Epithelial cell of prostate (primary cell): Measurements from ENCODE around the genes CCDC92B and HASPIN.

GRCh38 chr17:2392126-2393035 lies 8.5 kb downstream of the MNT start:
- RRBS, result under 1% methylated on average over 40 of the region's 73 CpGs

DNA sequence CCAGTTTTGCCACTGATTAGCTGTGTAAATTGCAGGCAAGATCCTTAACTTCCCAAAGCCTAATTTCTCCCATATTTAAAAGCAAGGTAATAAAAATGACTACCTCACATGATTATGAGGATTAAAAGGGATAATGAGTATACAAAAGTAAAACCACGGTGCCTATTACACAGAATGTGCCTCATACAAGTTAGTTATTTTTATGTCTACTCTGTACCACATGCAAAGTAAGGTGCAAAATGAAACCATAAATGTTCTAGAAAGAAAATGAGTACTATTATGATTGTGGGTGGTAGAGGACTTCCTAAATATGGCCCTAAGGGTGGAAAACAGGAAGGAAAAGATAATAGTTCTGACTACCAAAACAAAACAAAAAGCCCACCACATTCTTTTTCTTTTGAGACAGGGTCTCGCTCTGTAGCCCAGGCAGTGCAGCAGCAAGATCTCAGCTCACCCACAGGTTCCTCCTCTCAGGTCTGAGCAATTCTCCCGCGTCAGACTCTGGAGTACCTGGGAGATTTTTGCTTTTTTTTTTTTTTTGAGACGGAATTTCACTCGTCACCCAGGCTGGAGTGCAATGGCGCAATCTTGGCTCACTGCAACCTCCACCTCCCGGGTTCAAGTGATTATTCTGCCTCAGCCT lies 21.4 kb upstream of the PAFAH1B1 start:
- RRBS, result no CpG with 5 or more reads among the region's 8 CpGs

GRCh38 chr17:2669752-2670395 lies 41.7 kb downstream of the CLUH start:
- RRBS, result no CpG with 5 or more reads among the region's 6 CpGs

- RRBS, result no CpG with 5 or more reads among the region's 7 CpGs
Measured at GRCh38 chr17:2686803-2687272, 24.7 kb downstream of the CLUH start.

- RRBS, result 53% methylated on average over 7 of the region's 23 CpGs
Measured at GRCh38 chr17:2706931-2707614, 4.5 kb downstream of the CLUH start.

DNA sequence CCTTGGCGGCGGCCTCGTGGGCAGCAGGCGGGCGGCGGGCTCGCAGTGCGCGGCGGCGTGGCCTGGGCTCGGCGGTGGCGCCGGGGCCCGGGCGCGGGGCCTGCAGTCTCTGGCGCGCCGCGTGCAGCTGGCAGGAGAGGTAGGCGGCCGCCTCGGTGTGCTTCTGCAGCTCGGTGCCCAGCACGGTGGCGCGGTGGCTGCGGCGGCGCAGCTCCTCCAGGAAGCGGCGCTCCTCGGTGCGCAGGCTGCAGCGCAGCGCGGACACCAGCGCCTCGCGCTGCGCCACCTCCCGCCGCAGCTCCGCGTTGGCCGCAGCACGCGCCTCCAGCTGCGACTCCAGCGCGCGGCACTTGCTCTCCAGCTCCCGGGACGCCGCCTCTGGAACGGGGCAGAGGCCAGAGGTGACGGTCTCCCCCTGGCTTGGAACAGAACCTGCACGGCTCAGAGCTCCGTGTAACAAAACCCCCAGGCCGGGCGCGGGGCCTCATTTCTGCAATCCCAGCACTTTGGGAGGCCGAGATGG lies 13.1 kb upstream of the CLUH start:
- RRBS, result 4% methylated on average over 7 of the region's 65 CpGs

- RRBS, result 3% methylated on average over 36 of the region's 99 CpGs
Measured at GRCh38 chr17:2749294-2750377, at the start of gene CCDC92B. CCDC92B (minus strand) TSS chr17:2749652.

DNA sequence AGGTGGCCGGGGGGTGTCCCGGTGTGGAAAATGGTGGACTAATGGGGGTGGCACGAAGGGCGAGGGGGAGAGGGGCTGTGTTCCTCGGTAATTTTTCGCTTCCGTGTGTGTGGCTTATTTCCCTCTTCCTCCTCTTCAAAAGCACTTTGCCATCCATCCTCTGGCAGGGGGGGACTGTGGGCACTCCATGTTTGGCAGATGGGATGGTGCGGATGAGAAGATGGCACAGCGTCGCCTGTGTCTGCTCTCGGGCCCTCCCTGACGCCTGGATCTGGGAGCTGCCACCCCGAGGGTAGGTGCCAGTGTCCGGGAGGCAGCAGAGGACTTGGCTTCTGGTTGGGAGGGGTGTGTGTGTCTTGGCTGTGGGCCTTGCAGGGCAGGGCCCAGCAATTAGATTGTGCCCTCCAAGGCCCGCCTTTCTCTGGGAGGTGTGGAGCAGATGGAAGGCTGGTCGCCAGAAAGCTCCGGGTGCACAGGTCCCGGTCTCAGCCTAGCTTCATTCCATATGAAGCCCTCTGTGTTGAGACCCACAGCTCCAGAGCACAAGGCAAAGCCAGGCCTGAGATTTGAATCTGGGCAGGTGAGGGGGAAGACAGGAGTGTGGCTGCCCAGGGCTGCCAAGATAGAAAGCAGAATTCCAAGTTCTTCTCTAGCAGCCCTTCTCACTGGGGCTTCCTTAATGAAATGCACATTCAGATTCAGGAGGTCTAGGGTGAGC lies 1.4 kb downstream of the RAP1GAP2 start:
- RRBS, result no CpG with 5 or more reads among the region's 18 CpGs

GRCh38 chr17:2800233-2800834 lies 4.1 kb downstream of the RAP1GAP2 start:
- RRBS, result 81% methylated on average over 6 of the region's 13 CpGs

DNA sequence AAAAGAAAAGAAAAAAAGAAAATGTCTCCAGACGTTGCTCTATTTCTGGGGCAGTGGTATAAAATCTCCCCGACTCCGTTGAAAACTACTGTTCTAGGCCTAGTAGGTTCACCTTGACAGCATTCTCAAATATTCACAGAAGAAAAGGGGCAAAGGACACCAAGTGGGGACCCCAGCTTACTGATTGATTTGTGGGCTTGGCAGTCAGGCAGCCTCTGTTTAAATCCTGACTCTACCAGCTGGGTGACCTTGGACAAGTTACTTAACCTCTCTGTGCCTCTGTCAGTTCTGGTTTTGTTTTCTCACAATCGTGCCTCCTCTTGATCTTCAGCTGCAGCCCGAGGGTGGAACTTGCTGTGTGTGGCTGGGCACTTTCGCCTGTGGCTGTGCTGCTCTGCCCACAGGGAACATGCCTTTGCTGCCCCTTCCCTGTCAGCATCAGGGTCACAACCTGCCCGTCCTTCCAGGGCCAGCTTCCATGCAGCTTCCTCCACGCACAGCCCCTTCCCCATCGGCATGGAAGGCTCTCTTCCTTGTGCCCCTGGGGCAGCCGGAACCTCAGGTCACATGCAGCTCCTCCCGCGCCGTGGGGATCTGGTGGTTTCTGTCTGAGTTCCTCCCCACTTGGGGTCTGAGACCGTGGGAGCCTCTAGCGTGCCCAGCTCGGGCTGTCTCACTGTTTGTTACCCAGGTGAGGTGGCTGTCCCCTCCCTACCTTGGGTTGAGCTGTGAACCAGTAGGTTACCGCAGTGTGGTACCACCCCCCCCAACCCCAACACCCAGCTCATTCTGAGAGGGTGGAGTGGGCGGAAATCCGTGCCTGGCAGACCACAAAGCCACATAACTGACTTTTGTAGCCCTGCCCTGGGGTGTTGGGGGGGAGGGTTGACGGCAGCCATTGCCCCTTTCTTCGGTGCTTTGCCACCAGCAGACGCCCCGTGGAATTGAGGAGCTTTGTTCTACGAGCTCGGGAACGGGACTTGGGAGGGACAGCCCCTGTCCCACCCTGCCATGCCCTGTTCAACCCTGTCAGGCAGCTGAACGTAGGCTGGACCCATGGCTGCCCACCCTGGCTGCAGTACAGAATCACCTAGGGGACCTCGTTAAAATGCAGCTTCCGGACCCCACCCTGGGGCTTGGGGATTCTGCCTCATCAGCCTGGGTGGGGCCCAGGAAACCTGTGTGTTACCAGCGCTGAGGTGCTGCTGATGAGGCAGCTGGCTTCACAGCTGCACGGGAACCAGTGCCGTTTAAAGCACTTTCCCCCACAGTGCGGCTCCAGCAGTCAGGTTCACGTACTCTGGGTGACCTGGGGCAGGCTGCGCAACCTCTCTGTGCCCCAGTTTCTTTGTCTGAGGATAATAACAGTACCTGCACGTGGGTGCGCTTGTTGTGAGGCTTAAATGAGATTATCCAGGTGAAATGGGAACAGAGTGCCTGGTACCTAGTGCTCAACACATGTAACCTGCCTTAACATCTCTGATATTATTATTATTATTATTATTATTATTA lies 18.3 kb downstream of the RAP1GAP2 start:
- RRBS, result no CpG with 5 or more reads among the region's 37 CpGs

DNA sequence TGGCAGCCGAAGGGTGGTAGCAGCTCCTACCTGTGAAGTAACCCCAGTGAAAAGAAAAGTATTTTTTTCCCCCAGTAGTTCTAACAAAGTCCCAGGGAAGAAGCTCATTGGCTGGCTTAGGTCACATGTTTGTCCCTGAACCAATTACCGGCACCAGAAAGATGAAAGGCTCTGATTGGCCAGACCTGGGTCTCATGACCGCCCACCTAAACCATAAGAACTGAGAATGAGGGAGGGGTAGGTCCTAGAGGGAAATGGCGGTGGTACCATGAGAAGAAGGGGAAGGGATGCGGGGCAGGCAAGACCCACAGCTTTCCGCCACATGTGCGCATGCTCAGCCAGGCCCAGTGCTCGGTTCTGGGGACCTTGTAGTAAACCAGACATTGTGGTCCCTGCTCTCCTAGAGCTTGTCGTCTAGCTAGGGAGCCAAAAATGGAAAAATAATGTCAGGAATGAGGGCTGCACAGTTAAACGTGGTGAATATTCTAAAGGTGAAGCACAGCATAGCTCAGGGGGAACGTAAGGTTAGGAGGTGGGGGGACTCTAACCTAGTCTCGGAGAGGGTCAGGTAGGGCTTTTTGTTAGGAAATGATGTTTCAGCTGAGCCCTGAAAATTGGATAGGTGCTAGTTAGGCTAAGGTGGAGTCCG lies 110.9 kb downstream of the RAP1GAP2 start:
- RRBS, result no CpG with 5 or more reads among the region's 13 CpGs

DNA sequence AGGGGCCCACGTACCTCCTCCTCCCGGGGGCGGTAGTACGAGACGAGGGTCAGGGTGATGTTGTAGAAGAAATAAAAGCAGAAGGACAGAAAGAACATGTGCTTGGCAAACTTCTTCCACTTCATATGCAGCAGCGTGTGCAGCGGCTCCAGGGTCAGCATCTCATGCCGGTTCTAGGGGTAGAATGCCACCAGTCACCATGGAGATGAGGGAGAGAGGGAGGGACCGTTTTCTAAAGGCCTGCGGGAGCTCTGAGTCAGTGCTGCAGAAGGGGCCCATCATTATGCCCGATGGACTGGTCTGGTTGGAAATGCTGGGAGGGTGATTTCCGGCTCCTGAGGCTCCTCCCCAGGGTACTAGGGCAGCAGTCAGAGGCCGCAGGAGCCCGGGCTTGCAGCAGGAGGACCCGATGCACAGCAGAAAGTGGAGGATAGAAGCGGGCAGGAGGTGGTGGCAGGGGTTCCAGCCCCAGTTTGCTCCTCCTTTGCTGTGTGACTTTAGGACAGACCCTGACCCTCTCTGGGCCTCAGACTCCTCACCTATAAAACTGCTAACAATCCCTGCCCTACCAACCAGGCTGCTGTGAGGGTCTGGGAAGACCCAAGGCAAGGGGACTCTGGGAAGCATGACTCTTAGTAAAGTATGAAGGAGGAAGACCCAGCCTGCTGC lies 28.7 kb downstream of the TRPV3 start:
- RRBS, result 29% methylated on average over 3 of the region's 16 CpGs

DNA sequence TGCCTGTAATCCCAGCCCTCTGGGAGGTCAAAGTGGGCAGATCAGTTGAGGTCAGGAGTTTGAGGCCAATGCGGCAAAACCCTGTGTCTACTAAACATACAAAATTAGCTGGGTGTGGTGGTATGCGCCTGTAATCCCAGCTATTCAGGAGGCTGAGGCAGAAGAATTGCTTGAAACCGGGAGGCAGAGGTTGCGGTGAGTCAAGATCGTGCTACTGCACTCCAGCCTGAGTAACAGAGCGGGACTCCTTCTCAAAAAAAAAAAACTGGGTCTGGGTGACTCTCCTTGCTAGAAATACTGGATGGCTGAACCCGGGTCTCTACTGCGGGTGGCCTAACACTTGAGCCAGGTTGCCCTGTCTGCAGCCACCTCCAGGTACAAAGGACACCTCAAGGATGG lies 10.9 kb downstream of the TRPV3 start:
- RRBS, result no CpG with 5 or more reads among the region's 8 CpGs

DNA sequence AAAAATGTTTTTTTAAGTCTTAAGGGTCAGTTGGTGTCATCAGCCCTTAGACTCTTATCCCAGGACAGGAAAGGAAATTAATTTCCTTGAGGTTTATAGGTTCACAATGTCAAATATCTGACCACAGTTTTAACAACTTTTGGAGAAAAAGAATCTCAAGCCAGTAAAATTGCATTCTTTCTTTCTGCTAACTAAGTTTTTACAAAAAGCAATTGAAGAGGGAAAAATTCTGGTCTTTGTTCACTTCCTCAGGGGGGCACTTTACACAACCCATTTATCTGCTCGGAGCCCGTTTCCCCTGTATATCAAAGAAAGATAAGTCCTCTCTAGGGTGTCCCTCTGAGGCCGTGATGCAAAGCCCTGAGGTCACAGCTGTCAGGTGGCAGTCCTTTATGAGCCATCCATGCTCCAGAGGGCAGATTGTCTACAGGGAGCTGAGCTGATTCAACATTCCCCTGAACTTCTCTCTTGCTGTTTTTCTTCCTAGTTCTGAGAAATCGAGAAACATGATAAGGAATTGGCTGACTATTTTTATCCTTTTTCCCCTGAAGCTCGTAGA lies 3.2 kb downstream of the CTNS start:
- RRBS, result no CpG with 5 or more reads among the region's 5 CpGs

- RRBS, result no CpG with 5 or more reads among the region's 12 CpGs
Measured at GRCh38 chr17:3688821-3689217, 7.1 kb downstream of the P2RX5 start.

- RRBS, result under 1% methylated on average over 19 of the region's 71 CpGs
Measured at GRCh38 chr17:3723184-3724047, at the start of gene HASPIN. HASPIN (plus strand) TSS chr17:3723903.

DNA sequence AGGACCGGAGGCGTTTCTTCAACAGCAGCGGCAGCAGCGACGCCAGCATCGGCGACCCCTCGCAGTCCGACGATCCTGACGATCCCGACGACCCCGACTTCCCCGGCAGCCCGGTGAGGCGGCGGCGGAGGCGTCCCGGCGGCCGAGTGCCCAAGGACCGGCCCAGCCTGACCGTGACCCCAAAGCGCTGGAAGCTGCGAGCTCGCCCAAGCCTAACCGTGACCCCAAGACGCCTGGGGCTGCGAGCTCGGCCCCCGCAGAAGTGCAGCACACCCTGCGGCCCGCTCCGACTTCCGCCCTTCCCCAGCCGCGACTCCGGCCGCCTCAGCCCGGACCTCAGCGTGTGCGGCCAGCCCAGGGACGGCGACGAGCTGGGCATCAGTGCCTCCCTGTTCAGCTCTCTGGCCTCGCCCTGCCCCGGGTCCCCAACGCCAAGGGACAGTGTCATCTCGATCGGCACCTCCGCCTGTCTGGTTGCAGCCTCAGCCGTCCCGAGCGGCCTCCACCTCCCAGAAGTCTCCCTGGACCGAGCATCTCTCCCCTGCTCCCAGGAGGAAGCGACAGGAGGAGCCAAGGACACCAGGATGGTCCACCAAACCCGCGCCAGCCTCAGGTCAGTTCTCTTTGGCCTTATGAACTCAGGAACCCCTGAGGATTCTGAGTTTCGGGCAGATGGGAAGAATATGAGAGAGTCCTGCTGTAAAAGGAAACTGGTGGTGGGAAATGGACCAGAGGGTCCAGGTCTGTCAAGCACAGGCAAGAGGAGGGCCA lies 530 bp downstream of the HASPIN start:
- RRBS, result under 1% methylated on average over 17 of the region's 61 CpGs

GRCh38 chr17:3750723-3751280 lies 27.1 kb downstream of the HASPIN start:
- RRBS, result no CpG with 5 or more reads among the region's 6 CpGs

DNA sequence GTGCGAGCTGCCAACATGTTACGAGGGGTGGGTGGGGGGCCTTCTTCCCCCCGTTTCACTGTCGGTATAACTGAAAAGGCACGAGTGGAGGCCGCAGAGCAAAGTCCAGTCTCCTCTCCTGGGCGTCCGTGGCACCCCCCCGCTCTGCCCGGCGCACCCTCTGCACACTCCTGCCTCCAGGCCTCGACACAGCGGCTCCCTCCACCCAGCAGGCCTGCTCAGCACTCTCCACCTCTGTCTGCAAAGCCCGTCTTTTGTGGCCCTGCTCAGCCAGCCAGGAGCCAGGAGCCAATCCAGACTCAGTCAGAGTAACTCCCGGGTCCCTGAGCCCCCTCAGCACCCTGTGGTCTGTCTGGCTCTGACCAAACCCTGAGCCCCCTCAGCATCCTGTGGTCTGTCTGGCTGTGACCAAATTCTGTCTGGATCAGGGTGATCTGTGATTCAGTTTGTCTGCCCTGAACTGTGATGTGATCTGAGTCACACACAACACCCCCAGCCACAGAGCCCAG lies 6.1 kb downstream of the ITGAE start:
- RRBS, result no CpG with 5 or more reads among the region's 15 CpGs